Retinal pigment epithelial cell (primary cell): ENCODE measurements around a stretch of chr12.

DNA sequence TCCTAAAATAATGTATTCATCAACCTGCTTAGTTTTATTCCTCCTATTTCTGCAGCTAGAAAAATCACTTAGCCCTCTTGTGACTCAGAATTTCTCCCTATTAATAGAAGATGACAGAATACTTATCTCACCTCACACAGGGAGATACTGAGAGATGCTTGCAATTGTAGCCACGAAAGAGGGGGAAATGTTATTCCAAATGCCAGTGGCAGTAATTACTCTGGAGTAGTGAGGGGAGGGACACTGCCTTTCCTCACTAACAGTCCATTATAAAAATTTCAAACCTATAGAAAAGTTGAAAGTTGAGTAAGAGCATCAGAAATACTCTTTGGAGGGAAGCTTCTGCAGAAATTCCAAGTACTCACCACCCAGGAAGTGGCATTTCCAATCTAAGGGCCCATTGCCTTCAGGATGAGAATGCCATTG lies 11.8 kb upstream of the DUSP6 start:
- RRBS = no CpG with 5 or more reads among the region's 1 CpG

GRCh38 chr12:89386062-89386821 lies 33.9 kb upstream of the DUSP6 start:
- RRBS = no CpG with 5 or more reads among the region's 10 CpGs

GRCh38 chr12:89390139-89390567 lies 37.9 kb upstream of the DUSP6 start:
- RRBS = no CpG with 5 or more reads among the region's 4 CpGs

GRCh38 chr12:89614852-89615632 lies 89.2 kb upstream of the POC1B start:
- RRBS = no CpG with 5 or more reads among the region's 4 CpGs

GRCh38 chr12:89634732-89635378 lies 73.8 kb downstream of the ATP2B1 start:
- RRBS = no CpG with 5 or more reads among the region's 5 CpGs

DNA sequence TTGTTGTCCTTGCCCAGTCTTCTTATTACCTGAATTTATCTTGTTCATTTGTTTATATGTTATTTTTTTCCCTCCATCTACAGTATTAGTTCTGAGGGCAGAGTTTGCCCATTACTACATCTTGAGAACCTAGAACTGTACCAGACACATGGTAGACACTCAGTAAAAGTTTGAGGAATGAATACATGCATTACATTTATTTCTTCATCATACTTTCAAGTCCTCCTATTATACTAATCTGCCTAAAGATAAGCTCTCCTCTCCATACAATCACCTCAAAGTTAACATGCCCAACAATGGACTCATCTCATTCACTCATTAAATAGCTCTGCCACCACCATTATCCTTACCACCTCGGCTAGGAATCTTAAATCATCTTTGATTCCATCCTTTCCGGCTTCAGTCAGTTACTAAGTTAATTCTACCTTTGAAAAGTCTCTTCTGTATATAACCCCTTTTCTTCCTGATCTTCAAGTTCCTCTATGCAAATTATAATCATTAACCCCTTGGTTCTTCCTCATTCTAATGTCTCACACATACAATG lies 51.8 kb downstream of the ATP2B1 start:
- RRBS = no CpG with 5 or more reads among the region's 2 CpGs

DNA sequence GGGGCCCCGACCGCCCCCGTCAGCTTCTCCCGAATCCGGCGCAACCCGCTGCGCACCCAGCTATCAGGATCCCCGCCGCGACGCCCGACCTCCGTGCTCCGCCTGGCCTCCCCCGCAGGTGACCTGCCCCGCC lies 345 bp downstream of the ATP2B1 start:
- RRBS = 1% methylated on average over 10 of the region's 17 CpGs

- RRBS = under 1% methylated on average over 17 of the region's 48 CpGs
Observed at GRCh38 chr12:89709889-89710543, 1.4 kb upstream of the ATP2B1 start.

DNA sequence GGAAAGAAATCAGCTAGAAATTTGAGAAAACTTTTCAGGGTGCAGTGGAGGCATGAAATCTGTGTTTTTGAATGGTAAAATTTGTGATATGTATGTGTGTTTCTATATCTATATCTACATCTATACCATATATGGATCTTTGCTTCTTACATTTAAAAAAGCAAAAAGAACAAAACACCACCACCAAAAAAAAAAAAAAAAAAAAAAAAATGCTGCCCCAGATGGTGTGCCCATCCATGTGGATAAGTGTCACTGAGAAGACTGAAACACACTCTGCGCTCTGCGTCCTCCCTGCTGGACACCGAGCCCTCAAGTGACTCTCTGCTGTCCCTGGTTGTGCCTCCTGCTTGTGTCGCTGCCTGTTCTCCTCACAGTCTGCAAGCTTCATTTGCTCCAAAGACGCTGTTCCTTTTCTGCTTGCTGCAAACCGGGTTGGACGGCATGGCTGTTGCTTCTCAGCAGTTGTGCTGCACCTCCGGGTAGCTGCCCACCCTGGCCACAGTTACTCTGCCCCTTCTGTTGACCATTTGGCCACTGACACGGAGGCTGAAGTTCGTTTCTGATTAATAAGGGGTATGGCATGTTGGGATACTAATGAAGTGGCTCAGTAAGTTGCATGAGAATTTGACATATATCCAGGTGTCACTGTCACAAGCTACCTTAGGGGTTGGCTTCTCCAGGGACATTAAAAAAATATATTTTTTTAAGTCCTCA lies 276.2 kb upstream of the ATP2B1 start:
- RRBS = 57% methylated on average over 1 of the region's 10 CpGs

GRCh38 chr12:90108458-90108686 lies 399.7 kb upstream of the ATP2B1 start:
- RRBS = no CpG with 5 or more reads among the region's 1 CpG

- RRBS = no CpG with 5 or more reads among the region's 3 CpGs
Observed at GRCh38 chr12:91327871-91328236, 145.2 kb upstream of the DCN start.

DNA sequence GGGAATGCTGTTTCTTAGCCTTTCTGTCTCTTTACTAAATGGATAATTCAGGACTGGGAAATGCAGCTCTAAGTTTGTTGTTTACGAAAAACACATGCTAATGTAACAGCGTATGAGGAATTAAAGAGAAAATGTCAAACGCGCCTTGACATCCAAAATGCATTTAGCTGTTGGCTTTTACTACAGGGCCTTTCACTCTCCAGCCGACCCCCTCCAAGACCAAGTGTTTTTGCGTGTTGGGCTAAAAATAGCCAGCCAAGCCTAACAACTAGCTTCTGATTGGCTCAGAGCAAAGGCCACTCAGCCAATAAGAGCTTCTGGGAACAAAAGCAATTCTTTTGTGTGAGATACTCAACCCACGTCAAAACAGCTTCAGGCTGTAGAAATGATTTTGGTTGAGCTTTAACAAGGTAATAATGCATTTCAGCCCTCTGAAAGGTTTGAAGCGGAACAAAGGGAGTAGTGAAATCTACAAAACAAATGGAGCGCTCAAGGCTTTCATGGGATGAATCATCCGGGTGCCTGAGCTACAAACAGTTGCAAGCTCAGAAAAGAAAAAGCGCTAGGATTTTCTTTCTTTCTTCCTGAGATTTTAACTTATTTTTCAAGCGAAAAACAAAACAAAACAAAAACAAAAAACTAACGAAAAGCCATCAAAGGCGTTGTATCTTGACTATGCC lies 198.8 kb upstream of the DCN start:
- RRBS = no CpG with 5 or more reads among the region's 14 CpGs

GRCh38 chr12:91633401-91634468 lies 451.1 kb upstream of the DCN start:
- RRBS = 84% methylated on average over 4 of the region's 50 CpGs

- RRBS = no CpG with 5 or more reads among the region's 5 CpGs
Observed at GRCh38 chr12:91663286-91663737, 480.7 kb upstream of the DCN start.

GRCh38 chr12:91778885-91779350 lies 366.7 kb downstream of the BTG1 start:
- RRBS = no CpG with 5 or more reads among the region's 5 CpGs

DNA sequence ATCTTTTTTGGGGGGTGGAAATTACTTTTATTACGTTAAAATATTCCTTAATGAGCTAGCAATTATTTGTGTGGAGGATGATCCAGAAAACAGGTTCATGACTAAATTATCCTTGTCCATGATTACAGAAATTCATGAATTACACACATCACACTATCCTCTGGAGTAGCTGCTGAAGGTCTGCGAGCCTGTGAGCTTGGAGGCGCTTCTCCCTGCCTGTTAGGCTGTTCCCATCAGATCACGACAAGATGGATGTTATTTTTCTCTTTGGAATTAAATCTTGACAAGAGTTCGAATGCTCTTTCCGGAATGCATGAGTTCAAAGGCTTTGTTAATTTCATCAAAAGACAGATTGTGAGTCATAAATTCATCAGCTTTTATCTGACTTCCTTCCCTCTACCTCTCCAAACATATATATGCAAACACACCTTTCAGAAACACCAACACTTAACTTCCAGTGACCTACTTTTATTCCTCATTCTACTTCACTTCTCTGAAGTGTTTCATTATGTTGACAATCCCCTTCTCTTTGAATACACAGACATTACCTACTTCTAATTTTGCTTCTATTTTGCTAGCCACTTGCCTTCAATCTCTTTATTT lies 274.7 kb downstream of the BTG1 start:
- RRBS = no CpG with 5 or more reads among the region's 6 CpGs

DNA sequence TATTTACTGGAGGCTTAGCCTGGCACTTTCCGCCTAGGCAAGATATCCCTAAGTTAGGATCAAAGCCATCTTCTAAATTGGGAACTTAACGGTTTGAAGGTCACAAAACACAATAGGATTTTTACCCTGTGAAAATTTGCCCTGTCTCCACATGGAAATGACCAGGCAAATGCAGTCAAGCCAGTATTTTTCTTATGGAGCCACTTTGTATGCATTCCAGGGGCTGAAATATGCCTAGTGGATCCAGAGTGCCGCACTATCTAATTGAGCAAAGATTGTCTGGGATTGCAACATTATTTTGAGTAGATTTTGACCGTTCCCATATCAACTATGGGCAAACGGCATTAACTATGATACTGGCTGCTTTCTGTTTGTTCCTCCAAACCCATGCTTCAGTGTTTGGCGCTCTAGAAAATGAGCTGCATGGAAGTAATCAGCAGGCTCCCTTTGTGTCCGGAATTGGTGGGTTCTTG lies 223.0 kb downstream of the BTG1 start:
- RRBS = no CpG with 5 or more reads among the region's 7 CpGs

GRCh38 chr12:91931022-91931477 lies 214.6 kb downstream of the BTG1 start:
- RRBS = no CpG with 5 or more reads among the region's 2 CpGs

- RRBS = no CpG with 5 or more reads among the region's 2 CpGs
Observed at GRCh38 chr12:92064178-92064788, 81.4 kb downstream of the BTG1 start.